ENCODE measurements around a stretch of chr22.

- PRO-cap = bidirectional peak, plus-strand start at chr22:32853579, minus-strand start at chr22:32853512
These were observed 51.8 kb downstream of the TIMP3 start for GRCh38 chr22:32853350-32853726.

GRCh38 chr22:32860547-32860935 lies 59.0 kb downstream of the TIMP3 start:
- PRO-cap = no peak

GRCh38 chr22:32986004-32986361 lies 72.2 kb downstream of the SYN3 start:
- PRO-cap = no peak

DNA sequence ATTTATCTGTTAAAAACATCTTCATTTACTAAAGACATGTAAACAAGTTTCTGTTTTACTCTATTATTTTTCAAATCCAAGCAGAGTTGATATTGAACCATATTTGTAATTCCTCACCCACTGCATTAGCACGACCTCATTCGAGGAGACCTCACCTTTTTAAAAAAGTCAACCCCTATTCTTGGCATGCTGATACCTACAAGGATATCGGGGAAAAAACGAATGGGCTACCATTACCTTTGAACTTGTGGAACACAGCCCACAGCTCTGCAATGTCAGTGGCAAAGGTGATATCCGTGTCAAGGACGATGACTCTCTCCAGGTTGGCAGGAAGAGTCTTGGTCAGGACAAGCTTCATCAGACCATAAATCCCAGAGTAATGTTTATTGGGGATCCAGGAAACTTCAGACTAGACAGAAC lies 355.7 kb downstream of the LARGE1 start:
- PRO-cap = no peak

DNA sequence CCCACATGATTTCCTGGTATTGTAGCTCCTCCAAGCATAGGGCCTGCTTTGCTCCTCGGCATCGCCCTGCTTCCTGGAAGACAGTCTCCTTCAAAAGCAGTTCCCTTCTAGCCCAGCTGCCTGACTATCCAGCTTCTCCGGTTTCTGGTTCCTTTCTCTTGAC lies 261.4 kb downstream of the LARGE1 start:
- PRO-cap = no peak

- PRO-cap = no peak
These were observed 183.2 kb downstream of the LARGE1 start for GRCh38 chr22:33736967-33737685.

DNA sequence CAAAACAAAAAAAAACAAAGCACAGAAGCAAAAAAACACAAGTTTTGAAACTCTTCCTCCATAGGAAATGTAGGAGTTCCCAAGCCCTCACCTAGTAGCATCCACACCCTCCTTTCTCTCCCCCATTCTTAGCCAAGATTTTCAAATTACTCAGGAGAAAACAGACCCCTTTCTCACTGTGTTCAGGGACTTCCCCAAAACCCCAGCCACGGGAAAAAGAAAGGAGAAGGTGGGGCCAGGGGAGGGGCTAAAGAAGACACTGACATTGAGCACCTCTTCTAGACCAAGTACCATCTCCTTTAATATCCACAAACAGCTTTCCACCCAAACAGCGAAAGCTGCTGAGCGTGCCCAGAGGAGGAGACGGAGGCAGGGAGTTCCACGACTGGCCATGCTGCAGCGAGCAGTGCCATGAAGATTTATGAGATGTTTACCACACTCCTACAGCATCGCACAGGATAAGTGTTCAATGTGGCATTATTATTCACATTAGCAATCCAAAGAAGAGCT lies 127.5 kb downstream of the LARGE1 start:
- PRO-cap = no peak

DNA sequence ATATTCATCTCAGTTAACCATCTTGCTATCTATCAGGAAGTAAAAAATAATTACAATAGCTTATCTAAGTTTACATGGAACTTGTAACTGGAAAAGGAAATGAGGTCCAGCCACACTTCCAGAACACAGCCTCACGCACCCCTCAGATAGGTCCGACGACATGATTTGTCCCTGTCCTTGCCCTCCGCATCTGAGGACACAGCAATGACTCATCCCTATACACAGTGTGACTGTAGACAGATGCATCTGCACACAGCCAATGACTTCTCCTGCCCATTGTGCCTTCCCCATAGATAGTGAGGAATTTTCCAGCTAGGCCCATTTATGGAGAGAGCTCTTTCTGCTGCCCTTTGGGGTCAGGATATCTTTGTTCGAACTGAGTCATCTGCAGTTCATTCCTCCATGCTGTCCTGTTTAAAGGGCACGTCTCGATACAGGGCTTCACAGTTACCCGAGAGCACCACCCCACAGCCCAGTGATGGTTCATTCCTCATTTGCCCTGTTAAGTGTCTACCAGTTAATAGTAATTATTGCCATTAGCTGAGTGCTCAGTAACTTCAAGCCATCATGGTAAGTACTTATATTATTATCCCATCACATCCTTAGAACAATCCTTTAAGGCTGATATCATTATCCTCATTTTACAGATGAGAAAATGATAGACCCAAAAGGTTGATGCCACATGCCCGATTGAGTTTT lies 96.7 kb downstream of the LARGE1 start:
- PRO-cap = no peak

DNA sequence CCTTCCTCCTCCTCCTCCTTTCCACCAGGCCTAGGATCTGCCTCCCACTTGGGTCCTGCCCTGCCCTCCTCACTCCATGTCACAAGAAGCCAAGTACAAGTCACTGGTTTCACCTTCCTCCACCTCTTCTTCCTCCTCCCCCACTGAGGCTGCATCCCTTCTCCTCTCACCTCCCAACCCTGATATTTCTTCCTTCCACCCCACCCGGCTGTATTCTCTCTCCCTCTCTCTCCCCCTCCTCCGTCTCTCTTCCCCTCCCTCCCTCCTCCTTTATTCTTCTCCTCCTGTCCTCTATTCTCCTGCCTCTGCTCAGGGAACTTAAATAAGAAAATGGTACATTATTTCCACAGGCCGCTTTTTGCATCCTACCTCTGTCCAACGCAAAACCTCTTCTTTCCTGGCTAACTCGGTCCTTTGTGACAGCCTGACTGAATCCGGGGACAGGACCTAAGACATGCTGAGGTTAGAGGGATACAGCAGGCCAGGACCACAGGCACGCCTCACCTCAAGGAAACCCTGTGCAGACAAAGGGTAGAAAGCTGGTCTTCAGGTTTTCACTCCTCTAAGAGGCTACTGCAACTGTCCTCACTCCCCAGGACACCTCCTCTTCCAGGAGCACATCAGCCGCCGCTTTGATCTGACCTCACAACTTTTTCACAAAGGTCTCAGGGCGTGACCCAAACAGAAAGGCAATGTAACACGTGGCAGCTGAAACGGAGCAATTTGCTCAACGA lies 46.4 kb downstream of the LARGE1 start:
- PRO-cap = no peak

DNA sequence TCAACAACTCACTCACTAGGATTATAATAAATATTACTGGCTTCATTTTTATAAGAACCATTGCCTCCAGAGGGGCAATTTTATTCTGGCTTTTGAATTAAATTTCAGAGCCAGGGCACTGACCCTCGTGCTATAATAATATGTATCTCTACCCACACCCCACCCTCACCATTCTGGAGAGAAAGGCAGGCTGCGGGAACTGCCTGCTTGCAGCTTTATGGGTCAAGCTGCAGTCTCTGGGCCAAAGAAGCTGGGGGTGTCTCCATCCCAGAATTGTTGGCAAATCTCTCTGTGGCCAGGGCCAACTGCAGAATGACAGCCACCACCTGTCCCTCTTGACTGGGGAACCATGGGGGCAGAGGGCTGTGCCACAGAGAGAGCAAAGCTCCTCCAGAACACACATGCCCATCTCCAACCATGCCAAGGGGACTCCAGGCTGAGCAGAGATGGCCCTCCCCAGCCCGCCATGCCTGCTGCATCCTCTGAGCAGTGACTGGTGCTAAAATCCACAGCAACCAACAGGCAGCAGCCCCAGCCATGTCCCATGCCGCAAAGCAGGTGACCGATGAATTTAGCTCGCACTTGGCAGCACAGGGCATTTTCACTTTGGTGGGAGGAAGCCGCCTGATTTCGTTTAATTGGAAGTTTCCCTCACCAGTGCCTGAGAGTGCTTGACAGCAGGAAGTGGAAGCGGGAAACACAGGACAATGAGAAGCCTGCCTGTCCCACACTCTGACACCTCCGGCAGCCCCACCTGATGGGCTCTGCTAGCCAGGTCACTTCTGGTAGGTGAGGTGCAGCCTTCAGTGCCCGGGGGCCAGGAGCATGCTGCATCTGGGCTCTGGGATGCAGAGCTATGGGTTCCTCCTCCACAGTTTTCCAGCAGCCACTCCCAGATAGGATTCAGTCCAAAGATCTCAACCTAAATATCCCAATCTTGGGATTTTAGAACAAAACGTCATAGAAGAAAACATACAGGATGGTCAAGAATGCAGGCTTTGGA lies 44.9 kb downstream of the LARGE1 start:
- PRO-cap = no peak

DNA sequence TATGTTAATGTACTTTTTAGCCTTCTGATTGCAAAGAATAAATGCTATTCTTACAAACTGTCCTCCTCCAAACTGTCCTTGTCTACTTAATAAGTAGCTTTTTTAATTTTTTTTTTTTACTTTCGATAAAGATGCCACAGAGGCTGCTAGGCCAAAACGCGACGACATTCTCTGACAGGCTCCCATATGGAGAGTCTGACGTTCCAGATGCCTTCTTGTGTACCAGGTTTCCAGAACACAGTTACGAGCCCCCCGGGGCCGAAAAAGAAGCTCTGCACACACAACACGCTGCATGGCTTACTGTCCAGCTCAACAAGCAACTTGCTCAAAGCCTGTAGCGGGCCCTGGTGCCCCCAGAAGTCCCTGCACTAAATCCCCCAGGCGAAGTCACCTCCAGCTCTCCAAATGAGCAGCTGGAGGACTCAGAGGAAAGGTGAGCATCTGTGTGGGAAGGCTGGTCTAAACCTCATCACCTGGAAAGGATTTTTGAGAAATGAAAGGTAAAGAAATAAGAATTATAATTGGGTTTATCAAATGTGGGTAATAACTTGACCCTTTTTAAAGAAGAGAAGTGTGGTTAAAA lies 39.2 kb downstream of the LARGE1 start:
- PRO-cap = no peak

GRCh38 chr22:33889747-33890196 lies 30.5 kb downstream of the LARGE1 start:
- PRO-cap = no peak

- PRO-cap = bidirectional peak, plus-strand start at chr22:33921248, minus-strand start at chr22:33920989
These were observed 568 bp upstream of the LARGE1 start for GRCh38 chr22:33920960-33921127.

- PRO-cap = no peak
These were observed 2.2 kb upstream of the LARGE1 start for GRCh38 chr22:33922239-33923172.

GRCh38 chr22:35314167-35314582 lies 14.5 kb downstream of the TOM1 start:
- PRO-cap = no peak

GRCh38 chr22:35341121-35341502 lies 39.8 kb upstream of the HMOX1 start:
- PRO-cap = no peak

DNA sequence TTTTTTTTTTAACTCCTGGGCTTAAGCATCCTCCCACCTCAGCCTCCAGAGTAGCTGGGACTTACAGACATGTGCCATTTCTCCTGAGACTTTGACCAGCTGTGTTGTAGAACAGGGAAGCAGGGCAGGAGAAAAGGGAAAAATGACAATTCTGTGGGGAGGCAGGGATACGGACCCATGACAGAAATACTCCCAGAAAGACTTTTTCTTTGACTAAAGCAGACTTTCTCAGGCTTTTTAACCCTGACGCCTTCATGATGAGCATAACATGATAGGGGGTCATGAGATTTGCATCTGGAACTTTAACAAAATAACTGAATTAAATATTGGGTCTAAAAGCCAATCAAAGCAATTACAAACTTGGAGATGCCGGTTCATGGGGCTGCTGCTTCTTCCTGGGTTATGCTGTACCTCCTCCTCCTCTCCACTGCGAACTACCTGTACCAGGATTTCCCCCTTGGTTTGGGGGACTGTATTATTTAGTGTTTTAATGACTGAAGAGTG lies 930 bp downstream of the HMOX1 start:
- PRO-cap = unidirectional peak, plus-strand start at position 360 of the sequence

DNA sequence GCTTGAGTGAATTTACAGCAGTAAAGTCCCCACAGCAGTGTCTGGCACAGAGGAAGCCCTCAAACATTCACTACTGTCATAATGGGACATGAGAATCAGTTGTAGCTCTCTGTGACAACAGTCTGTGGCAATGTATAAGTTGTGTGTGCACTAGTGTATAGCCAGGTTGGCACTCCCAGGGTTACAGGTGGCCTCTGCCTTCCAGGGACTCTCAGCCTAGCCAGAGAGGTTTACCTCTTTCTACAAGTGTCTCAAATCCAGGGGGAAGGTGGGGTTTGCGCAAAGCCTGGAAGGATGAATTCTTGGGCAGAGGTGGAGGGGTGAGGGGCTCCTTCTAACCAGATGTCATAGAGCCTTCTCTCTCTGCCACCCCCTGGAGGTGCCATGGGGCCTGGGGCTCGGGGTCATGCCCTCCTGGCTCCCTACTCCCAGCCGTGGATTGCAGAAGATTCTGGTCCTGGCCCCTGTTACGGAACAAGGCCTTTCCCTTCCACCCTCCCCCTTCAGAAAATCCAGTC lies 6.6 kb downstream of the HMOX1 start:
- PRO-cap = unidirectional peak, plus-strand start at position 447 of the sequence

GRCh38 chr22:35586779-35587178 lies 30.4 kb downstream of the MB start:
- PRO-cap = no peak

GRCh38 chr22:35669482-35669756 lies 21.2 kb downstream of the APOL6 start:
- PRO-cap = no peak